Placental epithelial cell (primary cell): Measurements from ENCODE around the gene DACT1.

DNA sequence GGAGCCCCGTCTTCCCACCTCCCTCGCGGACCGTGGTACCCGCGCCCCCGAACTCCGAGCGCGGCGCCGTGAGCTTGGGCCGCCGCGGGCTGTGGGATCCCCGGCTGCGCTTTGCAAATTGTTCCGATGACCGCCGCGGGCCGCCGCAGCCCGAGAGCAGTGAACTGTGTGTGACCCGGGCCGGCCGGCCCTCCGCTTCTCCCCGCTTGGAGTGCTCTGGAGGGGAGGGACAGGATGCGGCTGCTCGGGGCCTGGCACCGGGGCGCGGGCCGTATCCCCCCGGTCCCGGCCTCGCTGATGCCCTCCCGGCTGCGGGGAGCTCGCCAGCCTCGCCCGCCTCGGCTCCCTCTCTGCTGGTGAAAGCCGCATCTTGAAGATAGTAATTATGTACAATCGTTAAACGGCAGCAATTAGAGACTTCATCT lies 977 bp downstream of the PELI2 start:
- CAGE, long polyA plus RNA: no peak

- CAGE, long polyA plus RNA: no peak
These were observed 78.0 kb downstream of the PELI2 start for GRCh38 chr14:56196112-56196784.

DNA sequence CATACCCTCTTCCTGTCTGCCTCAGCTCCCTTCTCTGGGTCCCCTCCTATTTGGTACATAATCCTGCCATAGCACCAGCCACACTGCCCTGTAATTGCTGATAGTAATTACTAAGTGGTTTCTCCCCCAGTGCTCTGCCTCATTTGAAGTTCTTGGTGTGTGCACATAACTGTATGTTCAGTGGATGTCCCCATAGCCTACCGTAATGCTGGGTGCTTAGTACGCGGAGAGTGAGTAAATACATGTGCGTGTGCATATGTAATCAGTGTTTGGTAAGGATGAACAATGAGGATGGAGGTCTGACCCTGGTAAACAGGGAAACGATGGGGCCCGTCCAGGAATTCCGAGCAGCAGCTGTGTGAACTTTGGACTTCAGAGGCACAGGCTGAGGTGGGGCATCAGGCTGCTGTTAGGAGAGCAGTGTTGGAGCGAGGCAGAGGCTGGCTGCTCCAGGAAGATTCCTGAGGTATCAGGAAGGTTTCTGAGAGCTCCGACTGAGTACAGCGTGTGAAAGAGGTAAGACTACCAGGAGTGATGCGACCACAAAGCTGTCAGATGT lies 106.7 kb downstream of the PELI2 start:
- CAGE, long polyA plus RNA: no peak

DNA sequence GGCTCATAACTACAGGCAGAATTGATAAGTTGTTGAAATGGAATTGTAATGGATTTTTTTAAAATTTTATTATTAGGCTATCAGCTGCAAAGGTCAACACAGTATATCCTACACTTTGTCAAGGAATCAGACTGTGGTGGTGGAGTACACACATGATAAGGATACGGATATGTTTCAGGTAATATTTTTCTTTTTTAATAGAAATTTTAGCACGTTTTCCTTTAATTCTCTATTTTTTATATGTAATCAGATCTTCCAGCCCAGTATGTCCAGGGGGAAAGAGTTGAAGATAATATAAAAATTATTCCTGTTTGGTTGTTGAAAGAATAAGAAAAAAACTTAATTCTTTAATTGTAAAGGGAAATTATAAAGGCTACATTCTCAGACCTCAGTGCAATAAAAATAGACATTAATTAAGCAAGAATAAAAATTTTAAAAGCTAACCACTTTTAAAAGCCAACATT lies 161.4 kb downstream of the PELI2 start:
- CAGE, long polyA plus RNA: no peak

GRCh38 chr14:56310692-56311126 lies 192.5 kb downstream of the PELI2 start:
- CAGE, long polyA plus RNA: no peak

DNA sequence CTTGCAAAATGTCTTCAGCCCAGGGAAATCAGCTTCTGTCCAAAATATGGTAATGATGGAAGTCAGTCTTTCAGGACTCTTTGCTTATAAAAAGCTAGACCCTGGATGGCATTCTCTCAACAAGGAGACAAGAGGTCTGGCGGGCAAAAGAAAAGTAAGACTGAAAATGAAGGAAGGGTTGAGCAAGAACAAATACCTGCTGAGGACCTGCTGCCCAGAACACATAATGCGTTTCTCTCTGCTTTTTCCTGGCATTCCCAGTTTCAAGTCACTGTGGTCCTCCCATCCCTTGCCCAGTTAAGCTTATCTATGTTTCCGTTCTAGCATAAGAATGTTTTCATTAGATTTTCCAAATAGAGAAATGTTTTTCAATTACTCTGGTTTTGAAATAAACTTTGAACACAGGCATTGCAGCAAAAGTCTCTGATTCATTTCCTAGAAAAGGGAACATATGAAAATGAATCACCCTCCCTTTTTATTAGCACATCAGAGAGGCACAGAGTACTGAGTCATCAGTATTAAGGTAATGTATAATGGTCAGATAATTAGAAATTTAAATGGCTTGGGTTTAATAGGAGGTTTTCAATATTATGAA lies 201.2 kb upstream of the TMEM260 start:
- CAGE, long polyA plus RNA: no peak

DNA sequence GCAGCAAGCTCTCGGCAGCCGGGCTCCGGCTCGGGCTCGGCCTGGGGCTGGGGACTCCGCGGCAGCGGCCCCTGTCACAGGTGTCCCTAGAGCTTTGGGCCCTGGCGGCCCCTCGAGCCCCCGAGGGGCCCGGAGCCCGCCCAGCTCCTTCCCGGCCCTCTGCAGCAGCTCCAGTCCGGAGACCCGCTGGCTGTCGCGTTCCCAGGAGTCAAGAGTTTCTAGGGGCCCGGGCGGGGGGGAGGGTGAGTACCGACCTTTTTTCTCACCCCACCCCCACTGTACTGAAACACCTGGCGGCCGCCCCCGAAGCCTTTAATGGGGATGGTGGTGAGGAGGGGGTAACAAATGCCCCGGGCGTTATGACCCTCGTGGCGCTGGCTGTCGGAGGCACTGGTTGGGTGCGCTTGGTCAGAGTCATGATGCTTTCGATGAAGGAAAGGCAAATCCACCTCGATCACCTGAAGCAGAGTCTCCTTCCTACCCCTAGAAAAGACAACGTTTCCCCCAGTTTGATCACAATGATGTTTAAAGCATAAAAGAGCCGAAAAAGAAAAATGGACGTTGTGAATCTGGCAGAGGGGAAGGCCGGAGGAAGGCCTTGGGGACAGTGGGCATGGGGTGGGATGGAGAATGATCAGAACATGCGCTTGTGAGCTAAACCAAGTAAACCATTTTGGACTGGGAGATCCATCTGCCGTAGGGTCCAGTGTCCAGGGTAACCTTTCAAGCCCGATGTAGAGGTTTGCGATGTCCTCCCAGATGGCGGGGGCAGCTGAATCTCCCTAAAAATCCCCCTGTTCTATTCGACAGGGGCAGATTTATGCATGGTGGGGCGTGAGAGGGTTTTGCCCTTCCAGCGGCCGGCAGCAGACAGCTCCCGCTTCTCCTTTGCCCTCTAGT lies 2.0 kb upstream of the OTX2 start:
- CAGE, long polyA plus RNA: no peak

GRCh38 chr14:57275044-57275539 lies 6.3 kb downstream of the AP5M1 start:
- CAGE, long polyA plus RNA: no peak

GRCh38 chr14:57987453-57987986 lies 121.6 kb upstream of the SLC35F4 start:
- CAGE, long polyA plus RNA: no peak

DNA sequence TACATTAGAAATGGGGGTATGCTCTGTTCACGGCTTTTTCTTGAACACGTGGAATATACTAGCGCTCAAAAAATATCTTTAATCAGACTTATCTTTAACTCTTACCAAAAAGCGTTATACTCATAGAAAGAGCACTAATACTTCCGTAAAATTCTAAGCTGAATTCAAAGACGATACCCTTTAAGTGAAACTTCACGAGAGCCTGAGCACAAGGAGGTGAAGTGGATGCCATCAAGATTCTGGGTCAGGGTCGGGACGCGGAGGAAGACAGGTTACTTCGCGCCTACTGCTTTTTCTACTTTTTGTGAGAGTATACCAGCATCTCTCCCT lies 469 bp upstream of the PSMA3 start:
- CAGE, long polyA plus RNA: no peak

- CAGE, long polyA plus RNA: no peak
These were observed 19.8 kb downstream of the PSMA3 start for GRCh38 chr14:58264427-58264935.

DNA sequence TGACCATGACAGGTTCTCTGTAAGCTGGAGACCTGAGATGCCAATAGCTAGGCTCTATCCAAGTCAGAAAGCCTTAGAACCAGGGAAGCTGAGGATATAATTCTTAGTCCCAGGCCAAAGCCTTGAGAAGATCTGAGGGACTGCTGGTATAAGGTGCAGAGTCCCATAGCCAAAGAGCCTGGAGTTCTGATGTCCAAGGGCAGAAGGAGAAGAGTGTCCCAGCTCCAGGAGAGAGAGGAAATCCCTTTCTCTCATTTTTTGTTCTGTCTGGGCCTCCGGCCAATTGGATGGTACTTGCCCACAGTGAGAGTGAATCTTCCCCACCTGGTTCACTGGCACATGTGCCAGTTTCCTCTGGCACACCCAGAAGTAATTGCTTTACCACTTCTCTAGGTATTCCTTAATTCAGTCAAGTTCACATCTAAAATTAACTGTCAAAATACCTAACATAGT lies 15.3 kb downstream of the ARID4A start:
- CAGE, long polyA plus RNA: no peak

DNA sequence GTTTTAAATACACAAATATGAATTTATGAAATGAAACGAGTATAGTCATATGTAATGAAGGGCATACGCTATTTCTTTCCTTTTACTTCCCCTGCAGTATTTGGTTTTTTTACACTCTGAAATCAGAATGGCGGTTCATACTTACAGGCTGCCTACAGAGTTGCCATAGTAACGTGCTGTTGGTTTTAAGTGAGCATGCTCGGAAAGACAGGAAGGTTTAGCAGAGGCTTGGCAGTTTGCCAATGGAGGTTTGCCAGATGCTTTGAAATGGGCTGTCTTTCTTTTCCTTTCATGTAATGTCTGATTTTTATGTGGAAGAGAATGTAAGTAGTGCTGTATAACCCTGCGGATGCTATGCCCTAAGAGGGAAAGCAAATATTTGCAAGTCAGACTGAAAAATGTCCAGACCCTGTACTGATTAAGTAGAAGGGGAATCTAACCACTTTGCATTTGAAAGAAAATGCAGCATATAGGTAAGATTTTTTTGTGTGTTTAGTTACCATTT lies 32.7 kb downstream of the ARID4A start:
- CAGE, long polyA plus RNA: no peak

- CAGE, long polyA plus RNA: no peak
These were observed 48.6 kb downstream of the ARID4A start for GRCh38 chr14:58346973-58347296.

DNA sequence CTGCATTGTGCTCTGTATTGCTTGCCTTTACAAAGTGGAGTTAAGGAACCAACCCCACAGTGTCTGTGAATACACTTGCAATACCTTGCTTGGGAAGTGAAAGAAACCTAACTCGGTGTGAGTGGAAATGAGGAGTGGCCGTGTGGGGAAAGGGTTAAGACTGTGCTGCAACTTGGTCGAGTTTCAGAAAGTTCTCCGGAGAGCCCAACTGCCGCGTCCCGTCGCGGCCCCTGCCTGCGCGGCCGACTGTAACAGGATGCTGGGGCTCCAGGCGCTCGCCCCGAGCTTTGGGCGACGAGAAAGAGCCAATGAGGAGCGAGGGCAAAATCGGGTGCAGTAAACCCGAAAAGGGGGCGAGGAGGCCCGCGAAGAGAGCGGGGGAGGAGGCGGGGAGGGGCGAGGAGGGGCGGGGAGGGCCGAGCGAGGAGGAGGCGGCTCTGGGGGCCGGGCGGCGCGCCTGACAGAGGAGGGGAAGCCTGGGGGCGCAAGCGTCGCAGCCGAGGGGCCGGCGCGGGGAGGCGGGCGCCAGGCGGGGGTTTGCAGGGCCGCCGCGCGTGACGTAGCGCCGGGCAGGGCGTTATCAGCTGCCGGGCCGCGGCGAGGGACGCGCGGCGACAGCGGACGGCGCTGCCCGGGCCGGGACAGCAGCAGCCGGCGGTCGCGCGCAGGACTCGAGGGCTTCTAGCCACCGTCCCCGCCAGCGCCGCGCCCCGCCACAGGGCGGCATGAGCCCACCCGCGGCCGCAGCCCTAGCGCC lies at the start of gene DACT1:
Gene DACT1, plus strand, starts transcription at position 577 of the 757 bp plus-strand sequence.
- CAGE, long polyA plus RNA: no peak

DNA sequence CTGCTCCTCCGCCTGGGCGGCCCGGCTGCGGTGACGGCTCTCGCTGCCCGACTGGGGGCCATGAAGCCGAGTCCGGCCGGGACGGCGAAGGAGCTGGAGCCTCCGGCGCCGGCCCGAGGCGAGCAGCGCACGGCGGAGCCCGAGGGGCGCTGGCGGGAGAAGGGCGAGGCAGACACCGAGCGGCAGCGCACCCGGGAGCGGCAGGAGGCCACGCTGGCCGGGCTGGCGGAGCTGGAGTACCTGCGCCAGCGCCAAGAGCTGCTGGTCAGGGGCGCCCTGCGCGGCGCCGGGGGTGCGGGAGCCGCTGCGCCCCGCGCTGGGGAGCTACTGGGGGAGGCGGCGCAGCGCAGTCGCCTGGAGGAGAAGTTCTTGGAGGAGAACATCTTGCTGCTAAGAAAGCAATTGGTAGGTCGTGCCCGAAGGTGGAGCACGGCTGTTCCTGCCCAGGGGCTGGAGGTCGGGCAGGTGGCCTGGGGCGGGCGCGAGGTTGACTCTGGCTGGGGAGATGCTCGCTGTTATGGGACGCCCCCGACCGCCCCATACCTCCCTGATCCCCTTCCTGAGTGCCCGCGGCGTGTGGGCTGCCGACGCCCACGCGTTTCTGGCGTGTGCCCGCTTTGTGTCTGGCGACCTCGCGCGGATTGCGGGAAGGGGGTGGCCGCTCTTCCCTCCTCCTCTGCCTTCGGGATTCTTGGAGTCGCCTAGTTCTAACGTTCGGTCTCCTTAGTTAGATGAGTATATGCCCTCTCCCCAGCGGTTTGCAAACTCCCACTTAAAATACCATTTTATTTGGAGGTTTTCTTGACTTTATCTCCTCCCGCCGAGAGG lies 595 bp downstream of the DACT1 start:
- CAGE, long polyA plus RNA: no peak

- CAGE, long polyA plus RNA: no peak
These were observed 7.9 kb downstream of the DACT1 start for GRCh38 chr14:58645587-58646127.

GRCh38 chr14:59314223-59314547 lies 125.7 kb downstream of the DAAM1 start:
- CAGE, long polyA plus RNA: no peak

GRCh38 chr14:59363292-59364073 lies 101.7 kb downstream of the GPR135 start:
- CAGE, long polyA plus RNA: no peak

DNA sequence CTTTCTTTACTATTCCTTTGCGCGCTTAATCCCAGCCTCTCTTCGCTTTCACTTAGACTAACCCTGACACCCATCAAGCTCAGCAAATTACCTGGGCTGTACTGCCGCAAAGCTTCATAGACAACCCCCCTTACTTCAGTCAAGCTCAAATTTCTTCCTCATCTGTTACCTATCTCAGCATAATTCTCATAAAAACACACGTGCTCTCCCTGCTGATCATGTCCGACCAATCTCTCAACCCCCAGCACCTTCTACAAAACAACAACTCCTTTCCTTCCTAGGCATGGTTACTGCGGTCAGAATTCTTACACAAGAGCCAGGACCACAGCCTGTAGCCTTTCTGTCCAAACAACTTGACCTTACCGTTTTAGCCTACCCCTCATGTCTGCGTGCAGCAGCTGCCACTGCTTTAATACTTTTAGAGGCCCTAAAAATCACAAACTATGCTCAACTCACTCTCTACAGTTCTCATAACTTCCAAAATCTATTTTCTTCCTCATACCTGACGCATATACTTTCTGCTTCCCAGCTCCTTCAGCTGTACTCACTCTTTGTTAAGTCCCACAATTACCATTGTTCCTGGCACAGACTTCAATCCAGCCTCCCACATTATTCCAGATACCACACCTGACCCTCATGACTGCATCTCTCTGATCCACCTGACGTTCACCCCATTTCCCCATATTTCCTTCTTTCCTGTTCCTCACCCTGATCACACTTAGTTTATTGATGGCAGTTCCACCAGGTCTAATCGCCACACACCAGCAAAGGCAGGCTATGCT lies 17.7 kb downstream of the GPR135 start:
- CAGE, long polyA plus RNA: no peak